Fallopian tube (tissue), 1 donor: ENCODE measurements around the genes DHX15, ANAPC4 and RBPJ.

- PRO-cap: unidirectional peak, minus-strand start at chr4:22485887
These were observed 30.3 kb downstream of the ADGRA3 start for GRCh38 chr4:22485347-22486177.

DNA sequence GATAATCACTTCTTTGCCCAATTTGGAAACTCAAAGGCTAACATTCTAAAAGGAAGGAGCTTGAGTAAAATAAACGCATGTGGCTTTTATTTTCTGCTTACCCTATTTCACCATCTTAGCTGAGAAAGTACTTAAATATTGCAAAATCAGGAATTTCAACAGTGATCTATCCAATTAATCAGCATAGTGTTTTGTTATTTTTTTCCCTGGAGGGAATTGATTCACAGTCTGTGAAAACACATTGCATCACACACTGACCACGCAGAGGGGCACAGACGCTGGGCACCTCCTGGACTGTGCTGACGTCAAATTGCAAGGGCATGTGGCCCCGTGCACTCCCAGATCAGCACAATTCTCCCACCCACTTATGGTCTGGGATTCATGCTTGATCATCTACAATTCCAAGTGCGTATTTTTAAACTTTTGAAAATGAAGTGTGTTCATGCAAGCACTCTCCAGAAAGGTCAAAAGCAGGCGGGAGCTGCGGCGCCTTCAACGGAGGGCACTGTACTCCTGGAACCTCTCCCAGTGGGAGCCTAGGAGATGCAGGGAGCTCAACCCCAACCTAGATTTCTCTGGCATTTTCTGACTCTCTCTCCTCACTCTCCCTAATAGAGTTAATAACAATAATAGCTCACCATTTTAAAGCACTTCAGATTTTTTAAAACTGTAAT, 320.6 kb upstream of the PPARGC1A start:
- PRO-cap: no peak

DNA sequence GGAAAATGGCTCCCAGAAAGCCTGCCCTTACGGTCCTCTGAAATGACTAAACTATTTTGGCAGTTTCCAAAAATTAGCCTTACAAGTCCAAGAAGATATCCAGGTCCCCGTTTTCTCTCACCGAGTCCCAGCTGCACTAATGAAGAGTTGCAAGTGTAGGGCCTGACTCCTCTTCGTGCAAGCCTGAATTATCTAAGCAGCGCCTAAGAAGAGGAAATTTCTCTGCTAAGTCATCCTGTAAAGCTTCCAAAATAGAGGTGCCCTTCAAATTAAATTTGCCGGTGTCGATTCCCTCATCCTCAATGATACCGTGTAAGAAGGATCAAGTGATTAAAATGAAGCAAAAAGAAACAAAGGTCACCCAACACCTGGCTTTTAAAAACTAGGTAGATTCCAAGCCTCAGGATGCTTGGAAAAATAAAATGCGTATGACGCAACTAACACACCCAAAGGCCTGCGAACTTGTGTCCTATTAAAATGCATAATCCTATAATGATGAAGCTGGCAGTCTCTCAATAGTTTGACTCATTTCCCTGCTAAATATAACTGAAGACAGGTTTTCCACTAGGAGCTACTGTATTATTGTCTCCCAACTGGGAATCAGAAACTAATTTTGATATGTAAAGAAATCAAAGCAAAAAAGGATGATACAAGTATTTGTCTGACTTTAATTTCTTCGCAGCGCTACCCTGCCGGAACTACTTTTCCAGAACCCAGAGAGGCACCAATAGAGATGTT, 263.3 kb downstream of the DHX15 start:
- PRO-cap: no peak

DNA sequence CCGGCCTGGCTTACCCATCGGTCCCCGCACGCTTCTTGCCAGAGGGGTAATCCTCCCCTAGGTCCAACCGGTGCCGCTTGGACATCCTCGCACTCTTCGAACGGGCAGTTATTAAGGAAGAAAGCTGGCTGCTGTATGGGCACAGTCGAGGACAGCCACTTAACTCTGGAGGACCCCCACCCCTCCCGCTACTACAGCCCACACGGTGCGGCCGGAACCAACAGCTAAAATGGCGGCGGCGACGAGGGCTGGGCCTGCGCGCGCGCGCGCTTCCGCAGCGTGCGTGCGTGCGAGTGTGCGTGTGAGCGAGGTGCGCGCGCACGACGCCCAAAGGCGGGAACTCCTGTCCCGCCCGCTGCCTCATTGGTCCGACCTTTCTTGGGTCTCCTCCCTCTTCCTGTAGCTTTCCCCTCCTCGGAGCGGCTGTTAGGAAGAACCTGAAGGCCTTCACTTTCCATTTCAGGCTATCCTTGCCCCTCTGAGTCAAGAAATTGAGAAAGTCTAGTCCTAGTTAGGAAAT, at the start of gene DHX15:
TSS of gene DHX15 (minus strand) at position 246 of the 520 bp plus-strand sequence.
- PRO-cap: bidirectional peak, plus-strand start at position 405 of the sequence, minus-strand start at position 222 of the sequence

DNA sequence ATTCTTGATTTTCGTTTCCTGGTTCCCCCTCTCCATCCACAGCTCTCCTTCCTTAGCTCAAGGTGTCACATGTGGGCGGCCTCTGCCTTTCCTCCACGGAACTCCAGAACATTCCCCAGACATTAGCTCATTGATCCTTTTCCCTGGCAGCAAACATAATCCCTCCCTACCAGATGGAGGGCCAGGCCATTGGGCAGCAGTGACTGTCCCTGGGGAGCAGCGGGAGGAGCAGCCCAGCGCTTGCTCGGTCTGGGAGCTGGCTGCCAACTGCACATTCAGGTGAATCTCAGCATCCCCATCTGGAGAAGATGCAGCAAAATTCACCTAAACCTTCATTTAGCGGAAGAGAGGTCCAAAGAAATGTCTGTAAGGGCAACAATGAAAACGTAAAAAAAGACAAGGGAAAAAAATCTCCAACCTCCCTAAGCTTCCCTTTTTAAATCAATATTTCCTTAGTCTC, 56.1 kb downstream of the CCDC149 start:
- PRO-cap: no peak

DNA sequence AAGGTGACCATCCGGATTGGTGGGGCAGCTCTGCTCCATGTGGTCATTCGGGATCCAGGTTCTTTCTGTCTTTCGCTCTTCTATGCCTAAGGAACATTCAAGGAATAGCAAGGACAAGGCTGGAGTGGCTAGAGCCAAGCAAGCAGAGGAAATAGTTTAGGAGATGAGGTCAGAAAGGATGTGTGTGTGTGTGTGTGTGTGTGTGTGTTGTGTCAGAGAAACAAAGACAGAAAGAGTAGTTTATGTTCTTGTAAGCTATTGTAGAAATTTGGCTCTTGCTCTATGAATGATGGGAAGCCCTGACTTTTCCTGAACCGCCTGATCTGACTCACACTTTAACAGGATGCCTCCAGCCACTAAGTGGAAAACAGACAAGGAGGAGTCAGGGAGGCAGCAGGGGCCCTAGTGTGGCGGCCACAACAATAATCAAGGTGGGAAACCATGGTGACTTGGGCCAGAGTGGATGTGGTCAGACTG, 39.7 kb downstream of the LGI2 start:
- PRO-cap: no peak

- PRO-cap: no peak
These were observed 44.4 kb downstream of the SEPSECS start for GRCh38 chr4:25115899-25116207.

- PRO-cap: no peak
These were observed 5.4 kb downstream of the SEPSECS start for GRCh38 chr4:25154952-25155151.

DNA sequence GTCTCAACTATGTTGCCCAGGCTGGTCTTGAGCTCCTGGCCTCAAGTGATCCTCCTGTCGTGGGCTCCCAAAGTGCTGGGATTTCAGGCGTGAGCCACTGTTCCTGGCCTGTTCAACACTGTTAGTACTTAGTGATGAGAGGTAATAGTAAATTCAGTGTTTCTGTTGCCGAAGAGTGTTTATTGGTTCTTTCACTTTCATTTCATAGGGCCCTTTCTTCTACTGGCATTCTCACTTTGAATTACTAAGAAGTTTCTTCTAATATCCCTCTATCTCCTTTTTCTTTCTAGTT, 18.9 kb downstream of the ZCCHC4 start:
- PRO-cap: bidirectional peak, plus-strand start at position 201 of the sequence, minus-strand start at position 120 of the sequence

DNA sequence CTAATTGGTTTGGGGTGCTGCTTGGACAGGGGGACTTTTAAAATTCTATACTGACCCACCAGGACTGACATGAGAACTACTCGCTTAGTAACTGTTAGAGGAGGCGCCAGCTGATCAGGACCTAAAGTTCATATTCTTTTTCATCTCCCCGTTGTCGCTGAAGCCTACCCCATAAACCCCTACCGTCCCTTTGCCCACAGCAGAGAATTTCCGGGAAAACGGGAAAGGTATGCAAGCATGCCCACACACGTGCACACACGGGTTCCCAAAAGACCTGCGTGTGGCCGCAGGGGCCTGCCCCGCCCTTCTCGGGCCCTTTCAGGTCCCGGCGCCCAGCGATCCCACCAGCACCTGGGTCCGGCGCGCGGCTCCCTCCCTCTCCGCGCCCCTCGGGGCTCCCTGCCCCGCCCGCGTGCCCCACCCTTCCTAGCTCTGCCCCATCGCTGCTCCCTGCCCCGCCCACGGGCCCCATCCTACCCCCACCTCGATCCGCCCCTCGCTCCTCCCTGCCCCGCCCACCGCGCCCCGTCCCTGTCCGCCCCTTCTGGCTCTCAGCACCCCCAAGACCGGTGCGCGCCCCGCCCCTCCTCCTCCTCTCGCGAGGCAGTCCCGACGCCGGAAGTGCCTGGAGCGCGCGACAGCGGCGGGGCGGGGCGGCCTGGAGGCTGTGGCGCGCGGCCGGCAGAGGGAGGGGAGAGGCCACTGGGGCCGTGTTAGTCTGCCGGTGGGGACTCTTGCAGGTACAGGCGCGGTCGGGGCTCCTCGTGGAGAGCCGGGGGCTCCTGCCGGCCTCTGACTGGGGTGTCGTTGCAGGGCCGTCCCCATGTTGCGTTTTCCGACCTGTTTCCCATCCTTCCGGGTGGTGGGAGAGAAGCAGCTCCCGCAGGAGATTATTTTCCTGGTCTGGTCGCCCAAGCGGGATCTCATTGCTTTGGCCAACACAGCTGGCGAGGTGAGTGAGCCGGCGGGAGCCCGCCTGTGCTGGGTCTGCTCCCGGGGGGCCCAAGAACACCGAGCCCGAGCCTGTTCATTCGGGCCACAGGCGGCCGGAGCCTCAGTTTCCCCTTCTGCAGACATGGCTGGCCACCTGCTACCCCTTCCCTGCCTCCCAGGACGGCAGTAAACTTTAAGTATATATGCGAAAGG, at the start of gene ANAPC4:
TSS of gene ANAPC4 (plus strand) at position 659 of the 1,146 bp plus-strand sequence.
- PRO-cap: bidirectional peak, plus-strand start at position 189 of the sequence, minus-strand start at position 192 of the sequence; bidirectional peak, plus-strand start at position 716 of the sequence, minus-strand start at position 374 of the sequence

DNA sequence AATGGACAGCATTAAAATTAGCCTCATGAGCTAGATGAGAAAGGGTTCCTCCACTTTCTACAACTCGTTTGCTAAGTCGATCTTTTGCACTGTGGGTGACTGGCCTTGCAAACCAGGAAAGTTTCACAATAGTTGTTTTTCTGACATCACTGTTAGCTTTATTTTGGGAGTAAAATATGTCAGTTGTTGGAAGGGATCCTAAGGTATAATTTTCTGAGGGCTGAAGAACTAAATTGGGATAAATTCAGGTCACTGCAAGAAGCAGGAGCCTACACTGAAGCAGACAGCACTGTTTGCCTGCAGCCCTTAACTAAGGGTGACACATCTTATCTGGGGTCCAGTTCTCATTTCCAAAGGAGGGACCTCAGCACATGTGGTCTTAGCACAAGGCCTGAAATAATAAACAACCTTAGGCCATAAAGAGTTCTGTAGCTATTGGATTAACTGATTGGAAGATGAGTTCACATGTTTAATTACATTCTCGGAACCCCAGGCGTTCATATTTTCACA, 29.2 kb downstream of the ANAPC4 start:
- PRO-cap: bidirectional peak, plus-strand start at position 82 of the sequence, minus-strand start at position 70 of the sequence

GRCh38 chr4:25790012-25790627, 72.7 kb downstream of the SEL1L3 start:
- PRO-cap: no peak

DNA sequence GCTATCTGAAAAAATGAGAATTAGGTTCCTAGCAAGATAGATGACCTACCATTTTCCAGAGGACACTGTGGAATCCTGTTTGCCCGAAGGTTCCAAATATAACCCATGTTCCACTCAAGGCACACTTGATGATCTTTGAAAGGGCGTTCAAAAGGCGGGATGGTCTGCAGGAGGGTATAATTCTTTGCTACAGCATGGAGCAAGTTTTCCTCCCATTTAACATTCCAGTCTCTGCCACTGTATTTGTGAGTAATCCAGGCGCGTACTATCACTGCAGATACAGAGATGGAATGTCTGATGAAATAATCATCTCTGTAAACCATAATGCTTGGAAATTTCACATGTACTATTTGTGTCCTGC, 15.6 kb downstream of the SEL1L3 start:
- PRO-cap: no peak

DNA sequence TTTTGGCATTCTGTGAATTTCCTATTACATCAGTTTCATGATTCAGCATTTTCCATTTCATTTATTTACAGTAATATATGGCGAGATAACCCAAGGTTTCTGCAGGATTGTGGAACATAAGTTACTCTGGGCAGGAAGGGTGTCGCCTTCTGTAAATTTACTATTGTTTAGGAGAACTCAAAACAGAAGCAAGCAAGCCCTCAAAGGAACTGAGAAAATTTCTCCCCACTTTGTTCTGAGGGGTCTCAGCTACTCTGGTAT, 1.2 kb downstream of the SEL1L3 start:
- PRO-cap: no peak

DNA sequence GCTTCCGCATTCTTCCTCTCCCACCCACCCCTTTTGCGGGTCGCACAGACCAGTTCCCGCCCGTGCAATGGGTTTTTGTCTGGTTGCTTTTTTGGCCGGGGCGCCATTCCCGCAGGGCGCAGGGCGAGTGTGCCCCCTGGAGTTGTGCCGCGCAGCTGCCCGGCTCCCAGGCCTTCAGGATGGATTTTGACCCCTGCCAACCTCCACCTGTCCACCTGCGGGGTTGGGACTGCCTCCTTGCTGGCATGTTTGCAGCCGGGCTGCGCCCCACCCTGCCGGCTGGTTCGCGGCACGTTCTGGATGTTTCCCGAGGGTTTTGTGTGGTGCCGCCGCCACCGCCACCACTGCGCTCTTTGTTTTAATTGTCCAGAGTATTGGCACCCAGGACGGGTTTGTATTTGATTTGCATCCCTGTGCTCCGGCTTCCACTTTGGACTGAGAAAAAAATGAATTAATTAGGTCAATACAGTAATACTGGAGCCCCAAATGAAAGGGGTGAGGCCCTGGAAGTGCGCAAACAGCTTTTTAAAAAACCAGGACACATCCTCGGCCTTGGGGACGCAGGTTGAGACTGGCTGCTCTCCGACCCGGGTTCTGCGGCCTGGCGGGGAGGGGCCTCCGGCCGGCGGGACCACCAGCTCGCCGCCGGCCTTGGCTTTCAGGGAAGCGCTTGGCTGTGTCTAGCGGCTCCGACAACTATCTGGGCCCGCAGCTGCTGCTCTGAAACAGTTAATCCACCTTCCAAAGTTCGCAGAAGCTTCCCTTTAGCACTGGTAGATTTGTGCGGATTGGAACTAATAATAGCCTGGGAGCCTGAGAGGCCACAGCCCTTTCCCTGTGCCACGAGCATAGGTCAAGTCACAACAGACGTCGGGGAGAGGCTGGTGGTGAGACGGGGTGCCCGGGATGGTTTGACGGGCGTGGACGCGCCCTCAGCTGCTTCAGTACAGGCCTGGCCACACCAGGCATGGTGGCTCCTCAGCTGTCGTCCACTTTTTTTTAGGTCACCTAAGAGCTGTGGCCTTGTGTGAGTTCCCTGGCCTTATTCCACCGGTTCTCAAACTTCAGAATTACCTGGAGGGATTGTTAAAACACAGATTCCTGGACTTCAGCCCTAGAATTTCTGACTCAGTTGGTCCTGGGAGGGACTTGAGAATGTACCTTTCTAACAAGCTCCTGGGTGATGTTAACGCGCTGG, 1.0 kb upstream of the SEL1L3 start:
- PRO-cap: no peak

DNA sequence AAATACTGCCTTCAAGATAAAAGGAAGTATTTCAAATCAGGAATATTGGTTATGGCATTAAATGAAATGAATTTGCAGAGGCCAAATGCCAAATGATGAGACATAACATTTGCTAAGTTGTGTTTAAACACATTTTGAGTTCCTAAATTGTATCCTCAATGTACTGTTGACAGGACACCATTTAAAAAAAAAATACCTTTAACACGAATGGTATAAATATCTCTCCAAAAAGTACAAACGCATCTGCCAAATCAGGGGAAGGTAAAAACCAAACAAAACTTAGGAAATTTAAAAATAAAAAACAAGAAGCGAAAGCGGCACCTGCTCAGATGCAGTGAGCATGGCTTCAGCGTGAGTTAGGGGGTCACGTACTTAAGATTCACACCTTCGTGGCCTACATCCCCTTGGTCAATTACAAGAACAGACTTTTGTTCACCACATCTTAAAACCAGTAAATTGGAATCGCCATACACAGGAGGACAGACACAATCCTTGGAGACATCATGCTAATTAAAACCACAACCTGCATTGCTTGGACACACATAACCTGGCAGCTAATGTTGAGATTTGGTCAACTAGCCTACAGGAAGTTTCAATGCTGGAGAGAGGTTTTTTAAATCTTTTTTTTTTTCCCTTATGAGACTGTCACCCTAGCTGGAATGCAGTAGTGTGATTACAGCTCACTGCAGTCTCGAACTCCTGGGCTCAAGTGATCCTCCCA, 12.4 kb upstream of the SEL1L3 start:
- PRO-cap: no peak

DNA sequence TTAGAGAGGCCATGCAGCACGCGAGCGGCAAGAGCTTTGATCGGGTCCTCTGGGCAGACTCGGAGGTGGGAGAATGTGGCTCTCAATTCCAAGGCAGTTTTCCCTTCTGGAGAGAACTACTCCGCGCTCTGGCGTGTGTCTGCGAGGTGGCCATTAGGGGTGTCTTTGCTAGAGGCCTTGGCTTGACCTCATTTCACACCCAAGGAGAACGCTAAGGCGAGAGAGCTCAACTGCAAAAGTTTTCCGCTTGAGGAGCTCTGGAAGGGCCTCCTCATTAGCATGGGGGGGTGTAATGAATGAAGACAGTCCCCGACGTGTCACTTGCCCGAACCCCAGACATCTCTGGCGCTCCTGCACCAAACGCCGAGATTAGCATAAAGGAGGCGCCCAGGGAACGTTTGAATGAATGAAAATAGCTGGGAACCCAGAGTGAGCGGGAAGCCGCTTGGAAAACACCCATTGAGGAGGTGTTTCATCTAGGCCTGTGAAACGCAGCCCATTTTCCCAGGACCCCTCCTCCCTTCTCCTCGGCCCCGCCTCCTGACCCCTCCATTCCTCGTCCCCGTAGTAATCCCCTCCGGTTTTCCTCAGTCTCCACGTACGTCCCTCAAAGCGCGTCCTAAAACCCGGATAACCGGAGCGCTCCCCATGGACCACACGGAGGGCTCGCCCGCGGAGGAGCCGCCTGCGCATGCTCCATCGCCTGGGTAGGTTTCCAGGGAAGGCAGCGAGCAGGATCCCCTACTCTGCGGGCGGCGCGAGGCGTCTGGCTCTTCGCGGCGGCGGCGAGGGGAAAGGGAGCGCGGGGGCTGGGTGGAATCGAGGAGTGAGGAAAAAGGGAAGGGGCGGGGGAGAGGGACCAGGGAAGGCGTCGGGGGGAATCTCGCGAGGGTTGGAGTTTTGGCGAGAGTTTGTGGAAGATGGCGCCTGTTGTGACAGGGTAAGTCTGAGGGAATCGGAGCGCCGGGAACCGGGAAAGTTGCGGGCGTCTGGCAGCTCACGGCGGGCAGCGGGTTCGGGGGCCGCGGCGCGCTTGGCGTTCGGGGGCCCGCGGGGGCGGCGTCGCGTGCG, at the start of gene RBPJ:
TSS of gene RBPJ (plus strand) at position 906 of the 1,071 bp plus-strand sequence.
- PRO-cap: unidirectional peak, minus-strand start at position 344 of the sequence; bidirectional peak, plus-strand start at position 906 of the sequence, minus-strand start at position 828 of the sequence

- PRO-cap: no peak
These were observed 94.5 kb upstream of the STIM2 start for GRCh38 chr4:26766103-26766648.

GRCh38 chr4:26867627-26868471, 7.2 kb downstream of the STIM2 start:
- PRO-cap: no peak

- PRO-cap: no peak
These were observed 688.2 kb upstream of the PCDH7 start for GRCh38 chr4:30031958-30032283.